Calu3 (cell line): ENCODE measurements around a stretch of chr16.

- PRO-cap, result no peak
These were observed 19.9 kb downstream of the CLEC16A start for GRCh38 chr16:10964213-10964671.

DNA sequence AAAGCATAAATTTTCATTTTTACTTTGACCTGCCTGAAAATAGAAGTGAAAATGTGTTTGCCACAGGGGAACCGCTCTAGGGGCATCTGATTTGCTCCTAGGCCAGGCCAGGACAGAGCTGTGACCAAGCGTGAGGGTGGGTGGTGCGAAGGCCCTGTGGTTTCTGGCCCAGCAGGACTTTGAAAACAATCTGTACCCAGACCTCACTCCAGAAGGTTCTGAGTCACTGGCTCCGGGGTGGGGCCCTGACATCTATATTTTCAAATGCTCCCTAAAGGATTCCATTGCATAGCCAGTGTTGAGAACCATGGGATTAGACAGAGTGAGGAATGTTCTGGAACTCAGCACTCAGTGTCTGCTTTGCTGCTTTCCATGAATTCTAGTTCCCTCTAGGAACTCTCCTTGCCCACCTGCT, 133.7 kb downstream of the CLEC16A start:
- PRO-cap, result no peak

- PRO-cap, result no peak
These were observed 138.1 kb downstream of the CLEC16A start for GRCh38 chr16:11082397-11082979.

DNA sequence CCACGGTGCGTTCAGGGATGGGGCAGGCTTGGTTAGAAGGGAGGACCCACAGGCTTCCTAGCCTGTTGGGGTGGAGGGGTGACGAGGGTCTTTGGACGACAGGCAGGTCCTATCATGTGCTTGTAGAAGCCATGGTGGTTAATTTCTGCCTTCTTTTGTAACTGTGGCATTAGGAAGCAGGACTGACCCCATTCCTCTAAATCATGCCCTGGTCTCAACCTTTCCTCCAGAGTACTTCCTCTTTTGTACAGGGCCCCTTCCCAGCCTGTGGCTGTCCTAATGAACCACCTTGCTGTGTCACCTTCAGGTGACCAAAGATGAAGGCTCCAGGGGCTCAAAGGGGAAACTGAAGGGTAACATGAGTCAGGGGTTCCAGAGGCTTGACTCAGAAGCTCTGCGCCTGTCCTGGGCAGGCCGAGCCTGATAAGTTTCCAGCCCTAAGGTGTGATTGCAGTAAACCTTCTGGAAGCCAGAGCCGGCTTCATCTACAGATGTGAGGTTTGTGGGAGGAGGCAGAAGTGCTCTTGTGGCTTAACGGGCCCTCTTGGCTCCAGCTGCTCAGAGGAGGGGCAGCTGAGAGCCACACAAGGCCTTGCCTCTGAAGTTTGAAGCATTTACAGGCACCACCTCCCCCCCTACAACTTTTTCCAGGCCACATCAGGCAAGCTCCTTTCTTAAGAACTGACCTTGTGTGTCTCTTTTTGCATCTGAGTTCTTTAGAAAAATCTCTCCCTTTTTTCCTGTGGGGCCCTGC, 149.7 kb downstream of the CLEC16A start:
- PRO-cap, result no peak

GRCh38 chr16:11183399-11183868, 72.6 kb downstream of the SOCS1 start:
- PRO-cap, result no peak

DNA sequence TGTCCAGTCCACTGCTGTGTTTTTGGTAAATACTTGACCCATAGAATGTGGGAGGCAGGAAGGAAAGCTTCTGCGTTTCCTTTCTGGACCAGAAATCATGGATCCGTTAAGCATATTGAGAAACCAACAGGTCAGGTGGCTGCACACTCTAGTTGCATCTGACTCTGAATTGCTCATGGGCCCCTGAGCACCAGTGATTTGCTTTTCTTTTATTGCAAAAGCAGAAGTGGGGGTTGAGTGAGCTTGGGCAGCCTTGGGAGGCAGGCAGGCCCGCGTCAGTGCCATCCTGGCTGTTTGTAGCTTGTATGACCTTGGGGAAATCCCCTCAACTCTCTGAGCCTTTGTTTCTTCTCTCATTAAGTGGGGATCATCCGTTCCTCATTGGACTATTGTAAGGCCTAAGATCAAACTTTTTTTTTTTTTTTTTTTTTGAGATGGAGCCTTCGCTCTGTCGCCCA, 25.3 kb downstream of the RMI2 start:
- PRO-cap, result no peak

DNA sequence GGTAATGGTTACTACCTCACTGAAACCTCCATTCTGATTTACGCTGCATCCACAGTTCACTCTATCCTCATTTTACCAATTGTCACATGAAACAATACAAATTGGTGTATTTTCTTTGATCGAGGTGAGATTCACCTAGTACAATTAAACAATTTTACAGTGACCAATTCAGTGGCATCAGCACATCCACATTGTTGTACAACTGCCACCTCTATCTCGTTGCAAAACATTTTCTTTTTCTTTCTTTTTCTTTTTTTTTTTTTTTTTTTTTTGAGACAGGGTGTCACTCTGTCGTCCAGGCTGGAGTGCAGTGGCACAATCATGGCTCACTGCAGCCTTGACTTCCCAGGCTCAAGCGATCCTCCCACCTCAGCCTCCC, 13.4 kb upstream of the ENSG00000188897 start:
- PRO-cap, result no peak

DNA sequence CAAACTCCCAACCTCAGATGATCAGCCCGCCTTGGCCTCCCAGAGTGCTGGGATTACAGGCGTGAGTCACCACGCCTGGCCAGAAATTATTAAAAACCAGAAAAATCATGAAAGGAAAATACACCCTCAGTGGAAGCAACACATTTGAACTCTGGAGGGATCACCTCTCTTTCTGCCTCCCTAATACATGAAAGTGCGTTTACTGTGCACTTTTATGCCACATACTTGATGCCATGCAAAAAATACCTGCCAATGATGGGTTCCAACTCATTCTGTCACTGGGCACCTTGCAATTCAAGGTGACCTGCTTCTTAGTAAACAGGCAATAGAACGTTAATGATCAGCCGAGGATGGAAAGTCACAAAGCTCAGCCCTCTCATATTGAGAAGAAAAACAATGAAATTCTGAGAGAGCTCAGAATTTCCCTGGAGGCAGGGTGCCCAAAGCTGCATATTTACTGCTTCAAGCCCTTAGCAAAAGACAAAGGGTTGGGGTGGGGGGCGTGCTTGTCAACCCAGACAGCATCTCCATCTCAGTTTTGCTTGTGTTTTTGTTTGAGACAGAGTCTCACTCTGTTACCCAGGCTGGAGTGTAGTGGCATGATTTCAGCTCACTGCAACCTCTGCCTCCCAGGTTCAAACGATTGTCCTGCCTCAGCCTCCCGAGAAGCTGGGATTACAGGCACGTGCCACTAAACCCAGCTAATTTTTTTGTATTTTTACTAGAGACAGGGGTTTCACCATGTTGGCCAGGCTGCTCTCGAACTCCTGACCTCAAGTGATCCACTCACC, 23.2 kb downstream of the LITAF start:
- PRO-cap, result no peak

DNA sequence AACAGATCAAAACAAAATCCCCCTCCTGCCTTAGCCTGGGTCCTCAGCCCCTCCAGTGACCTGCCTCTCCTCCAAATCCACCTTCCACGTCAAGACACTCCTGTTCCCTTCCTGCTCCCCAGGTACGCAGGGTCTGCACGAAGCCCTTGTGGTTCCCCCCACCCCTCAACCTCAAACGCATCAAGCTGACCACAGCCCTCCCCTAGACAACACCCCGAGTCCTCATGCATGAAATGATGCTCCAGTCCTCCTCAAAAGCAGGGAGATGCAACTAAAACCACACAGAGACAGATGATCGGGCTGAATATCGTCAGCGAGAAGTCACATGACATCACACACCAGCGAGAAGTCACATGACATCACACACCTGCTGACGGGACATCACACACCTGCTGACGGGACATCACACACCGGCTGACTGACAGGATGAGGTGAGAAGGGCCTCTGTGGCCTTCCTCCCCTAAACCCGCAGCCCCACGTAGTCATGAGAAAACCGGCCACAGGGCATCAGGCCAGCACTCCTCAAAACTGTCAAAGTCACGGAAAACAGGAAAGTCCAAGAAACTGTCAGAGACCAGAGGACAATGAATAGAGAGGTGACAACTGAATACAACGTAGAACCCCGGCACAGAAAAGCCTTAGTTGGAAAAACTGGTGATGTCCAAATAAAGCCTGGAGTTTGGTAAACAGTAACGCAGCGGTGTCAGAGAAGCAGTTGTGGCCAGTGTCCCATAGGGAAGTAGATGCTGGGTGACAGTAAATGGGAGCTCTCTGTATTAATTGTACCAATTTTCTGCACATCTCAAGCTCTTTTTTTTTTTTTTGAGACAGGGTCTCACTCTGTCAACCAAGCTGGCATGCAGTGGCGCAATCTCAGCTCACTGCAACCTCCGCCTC, 14.3 kb downstream of the LITAF start:
- PRO-cap, result no peak

GRCh38 chr16:11586454-11586705, 339 bp downstream of the LITAF start:
- PRO-cap, result bidirectional peak, plus-strand start at chr16:11586794, minus-strand start at chr16:11586650

GRCh38 chr16:11604577-11605449, 18.1 kb upstream of the LITAF start:
- PRO-cap, result no peak

DNA sequence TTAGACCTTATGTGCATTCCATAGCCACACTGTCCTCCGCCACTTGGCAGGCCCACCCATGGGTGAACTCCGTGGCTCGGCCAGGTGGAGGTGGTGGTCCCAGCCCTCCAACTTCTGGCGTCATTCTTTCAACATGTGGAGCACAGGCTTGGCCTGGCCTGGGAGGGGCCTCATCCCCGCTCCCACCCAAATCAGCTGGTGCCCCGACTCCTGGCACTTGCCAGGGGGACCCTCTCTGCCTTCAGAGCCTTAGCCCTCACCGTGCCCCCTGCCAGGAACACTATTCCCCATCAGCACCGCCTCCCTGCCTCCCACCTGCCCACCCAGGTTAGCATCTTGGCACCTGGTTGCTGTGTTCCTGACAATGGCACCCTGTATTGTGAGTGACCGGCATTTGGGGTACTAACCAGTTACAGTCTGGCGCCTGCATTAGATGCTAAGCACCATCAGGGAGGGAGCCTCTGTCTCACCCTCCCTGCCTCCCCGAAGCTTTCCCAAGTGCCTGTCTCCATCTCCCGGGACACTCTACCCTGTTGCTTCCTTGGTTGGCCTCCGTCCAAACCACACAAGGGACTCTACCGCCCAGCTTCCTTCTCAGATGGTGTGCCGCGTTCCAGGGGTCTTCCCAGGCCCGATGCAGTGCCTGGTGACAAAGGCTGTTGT, 6.4 kb downstream of the SNN start:
- PRO-cap, result no peak

GRCh38 chr16:11691392-11692316, 23.4 kb downstream of the SNN start:
- PRO-cap, result no peak

DNA sequence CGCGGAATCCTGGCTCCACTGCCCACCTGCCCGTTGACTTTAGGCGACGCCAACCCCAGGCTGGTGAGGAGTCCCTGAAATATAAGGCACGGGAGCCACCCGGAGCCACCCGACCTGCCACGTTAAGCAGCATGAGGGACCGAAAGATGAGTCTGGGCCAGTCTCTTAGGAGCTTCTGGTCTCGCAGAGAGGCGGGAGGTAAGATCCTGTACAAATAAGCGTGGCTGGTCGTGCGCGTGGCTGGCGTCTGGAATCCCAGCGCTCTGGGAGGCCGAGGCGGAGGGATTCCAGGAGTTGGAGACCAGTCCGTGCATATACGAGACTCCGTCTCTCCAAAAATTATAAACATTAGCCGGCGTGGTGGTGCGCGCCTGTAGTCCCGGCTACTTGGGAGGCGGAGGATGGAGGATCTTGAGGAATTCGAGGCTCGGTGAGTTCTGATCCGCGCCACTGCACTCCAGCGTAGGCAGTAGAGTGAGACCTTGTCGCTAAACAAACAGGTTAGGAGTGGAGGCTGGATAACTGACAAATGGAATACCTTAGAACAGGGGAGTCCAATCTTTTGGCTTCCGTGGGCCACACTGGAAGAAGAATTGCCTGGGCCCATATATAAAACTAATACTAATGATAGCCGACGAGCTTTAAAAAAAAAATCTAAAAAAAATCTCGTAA, 684 bp upstream of the RSL1D1 start:
- PRO-cap, result bidirectional peak, plus-strand start at position 249 of the sequence, minus-strand start at position 270 of the sequence

GRCh38 chr16:11941562-11941932, 298 bp downstream of the NPIPB2 start:
- PRO-cap, result no peak

GRCh38 chr16:12075606-12076075, 99.1 kb downstream of the SNX29 start:
- PRO-cap, result no peak

DNA sequence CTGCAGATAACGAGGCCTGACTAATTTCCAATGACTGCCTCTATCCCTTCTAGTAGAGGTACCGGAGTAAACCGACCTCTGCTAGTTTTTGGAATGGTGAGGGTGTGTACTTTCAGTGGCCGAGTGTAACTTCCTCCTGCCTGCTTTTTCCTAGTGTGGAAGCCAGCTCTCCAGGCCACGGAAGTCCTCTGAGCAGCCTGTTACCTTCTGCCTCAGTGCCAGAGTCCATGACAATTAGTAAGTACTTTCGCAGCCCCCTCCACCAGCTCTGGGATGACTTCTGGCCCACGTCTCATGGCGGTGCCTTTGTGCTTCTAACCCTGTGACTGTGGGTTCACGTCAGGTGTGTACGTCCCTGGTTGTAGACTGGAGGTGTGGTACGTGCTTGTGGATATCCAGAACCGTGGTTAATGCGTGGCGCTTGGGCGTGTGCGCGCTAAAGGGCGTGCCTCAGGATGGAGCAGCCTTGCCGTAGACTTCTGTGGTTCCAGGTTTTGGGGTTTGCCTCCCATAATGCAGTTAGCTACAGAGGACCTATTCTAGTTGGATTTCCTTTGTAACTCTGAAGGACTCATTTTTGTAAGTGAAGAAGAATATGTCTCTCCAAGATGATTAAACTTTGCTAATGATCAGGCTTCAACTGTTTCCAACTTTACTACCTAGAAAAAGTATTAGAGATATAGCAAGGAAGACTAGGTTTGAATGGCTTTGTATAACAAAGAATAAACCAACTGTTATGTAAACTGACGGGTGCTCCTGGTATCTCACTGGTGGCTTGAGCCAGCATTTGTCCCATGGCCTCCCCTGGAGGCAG, 102.4 kb downstream of the SNX29 start:
- PRO-cap, result no peak

- PRO-cap, result no peak
These were observed 191.3 kb downstream of the SNX29 start for GRCh38 chr16:12167688-12168359.

DNA sequence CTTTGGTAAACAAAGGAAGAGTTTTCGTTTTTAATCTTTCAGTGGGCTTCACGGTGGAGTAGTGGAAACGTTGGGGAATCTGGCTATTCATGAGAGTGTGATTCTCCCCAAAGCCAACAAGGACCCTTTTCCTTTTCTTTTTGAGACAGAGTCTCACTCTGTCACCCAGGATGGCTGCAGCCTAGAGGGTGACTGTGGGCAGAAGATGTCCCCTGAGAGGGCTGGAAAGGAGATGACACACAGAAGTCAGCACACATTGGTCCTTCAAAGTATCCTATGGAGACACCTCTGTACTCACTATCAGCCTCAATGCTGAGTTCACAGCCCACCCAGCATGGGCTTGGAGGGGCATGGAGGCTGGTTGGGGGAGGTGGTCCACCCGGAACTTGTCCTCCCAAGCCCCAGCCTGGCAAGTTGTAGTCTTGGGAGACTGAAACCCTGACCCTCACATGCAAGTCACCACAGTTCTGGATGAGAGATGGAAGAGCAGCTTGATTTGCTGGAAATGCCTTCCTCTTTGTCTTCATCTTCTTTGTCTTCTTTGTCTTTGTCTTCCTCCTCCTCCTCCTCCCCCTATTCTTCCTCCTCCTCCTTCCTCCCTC, 256.1 kb downstream of the SNX29 start:
- PRO-cap, result no peak

- PRO-cap, result no peak
These were observed 312.7 kb downstream of the SNX29 start for GRCh38 chr16:12289028-12289779.